ENCODE data around the genes LRRC3C, MSL1 and CDC6.

- RRBS, 2 experiments = 1 to 2% methylated on average over 16 to 18 of the region's 57 CpGs
CAGE:
- cytosol, long polyA minus RNA = start-site peak on the minus strand at chr17:39927583-39927601, 46 reads
- cytosol, long polyA plus RNA = start-site peak on the minus strand at chr17:39927521-39927607, 970 and 1,869 reads in 2 replicates
- long polyA plus RNA = start-site peak on the minus strand at chr17:39927507-39927584, 624 and 816 reads in 2 replicates
- nucleus, long polyA minus RNA = no peak
- nucleus, long polyA plus RNA = start-site peak on the minus strand at chr17:39927543-39927607, 608 and 1,244 reads in 2 replicates
Observed at GRCh38 chr17:39927466-39928444, at the start of gene LRRC3C. Gene LRRC3C (plus strand): TSS chr17:39927732.

DNA sequence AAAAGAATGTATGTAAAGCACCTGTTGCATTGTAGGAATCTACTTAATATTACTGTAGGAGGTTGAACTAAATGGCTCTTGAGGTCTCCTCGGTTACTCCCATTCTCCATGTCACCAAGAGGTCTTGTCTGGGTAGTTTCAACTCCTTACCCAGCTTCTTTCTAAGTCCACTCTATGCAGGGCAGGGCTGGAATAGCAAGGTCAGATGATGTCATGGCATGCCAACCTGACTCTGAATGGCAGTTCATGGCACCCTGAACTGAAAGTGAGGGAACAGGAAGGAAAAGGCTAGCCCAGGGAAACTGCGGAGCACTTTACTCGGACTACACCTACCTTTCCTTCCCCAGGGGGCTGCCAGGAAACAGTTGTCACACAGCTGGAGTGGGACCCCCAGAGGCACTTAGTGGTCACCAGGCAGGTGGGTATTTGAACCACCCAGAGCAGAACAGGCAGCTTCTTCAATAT is 973 bp downstream of the LRRC3C start:
- RRBS, 2 experiments = no CpG with 5 or more reads among the region's 3 CpGs
CAGE:
- cytosol, long polyA minus RNA = no peak
- cytosol, long polyA plus RNA = no peak
- long polyA plus RNA = no peak
- nucleus, long polyA minus RNA = no peak
- nucleus, long polyA plus RNA = no peak

GRCh38 chr17:39943973-39944606 is 16.6 kb downstream of the LRRC3C start:
- RRBS, 2 experiments = 59 to 67% methylated on average over 10 of the region's 22 CpGs
CAGE:
- cytosol, long polyA minus RNA = no peak
- cytosol, long polyA plus RNA = no peak
- long polyA plus RNA = no peak
- nucleus, long polyA minus RNA = no peak
- nucleus, long polyA plus RNA = no peak

DNA sequence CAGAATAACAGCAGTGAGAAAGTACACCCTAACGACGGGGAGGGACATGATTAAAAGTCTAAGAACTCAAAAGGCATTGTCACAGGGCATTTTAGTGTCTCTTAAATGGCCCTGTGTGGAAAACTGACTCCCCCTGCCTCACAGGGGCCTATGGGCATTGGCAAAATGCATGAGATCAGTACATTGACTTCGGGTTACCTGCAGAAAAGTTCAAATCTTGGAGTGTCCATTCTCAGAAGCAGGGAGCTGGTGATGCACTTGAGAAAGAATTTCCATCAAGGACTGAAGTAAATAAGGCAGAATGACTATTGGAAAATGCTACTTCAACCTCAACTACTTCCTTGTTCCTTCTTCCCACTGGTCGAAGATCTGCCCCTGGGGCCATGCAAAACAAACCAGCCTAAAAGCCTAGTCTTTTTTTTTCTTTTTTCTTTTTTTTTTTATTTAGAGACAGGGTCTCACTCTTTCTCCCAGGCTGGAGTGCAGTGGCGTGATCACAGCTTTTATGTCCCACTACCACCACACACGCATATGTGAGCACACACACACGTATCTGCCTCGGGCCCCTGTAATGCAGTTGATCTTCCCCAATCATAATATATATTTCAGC is 13.8 kb upstream of the GSDMA start:
- RRBS, 2 experiments = no CpG with 5 or more reads among the region's 8 CpGs
CAGE:
- cytosol, long polyA minus RNA = no peak
- cytosol, long polyA plus RNA = no peak
- long polyA plus RNA = no peak
- nucleus, long polyA minus RNA = no peak
- nucleus, long polyA plus RNA = no peak

DNA sequence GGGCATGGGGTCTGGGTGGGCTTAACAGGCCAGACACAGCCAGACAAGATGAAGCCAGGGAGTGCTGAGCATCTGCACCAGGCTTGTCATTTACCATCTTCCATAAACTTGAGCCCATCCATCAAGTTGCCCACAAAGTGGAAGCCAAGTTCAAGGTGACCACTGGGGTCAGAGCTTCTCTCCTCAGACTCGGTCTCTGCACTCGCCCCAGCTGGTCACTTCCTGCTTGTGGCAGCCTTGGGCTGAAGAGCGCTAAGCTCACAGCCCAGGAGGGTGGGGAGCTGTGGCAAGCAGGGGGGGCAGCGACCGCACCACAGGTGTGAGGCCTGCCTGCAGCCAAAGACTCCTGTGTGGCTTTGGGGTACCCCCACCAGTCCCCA is 2.9 kb downstream of the CSF3 start:
- RRBS, 2 experiments = no CpG with 5 or more reads among the region's 5 CpGs
CAGE:
- cytosol, long polyA minus RNA = no peak
- cytosol, long polyA plus RNA = no peak
- long polyA plus RNA = no peak
- nucleus, long polyA minus RNA = no peak
- nucleus, long polyA plus RNA = no peak

DNA sequence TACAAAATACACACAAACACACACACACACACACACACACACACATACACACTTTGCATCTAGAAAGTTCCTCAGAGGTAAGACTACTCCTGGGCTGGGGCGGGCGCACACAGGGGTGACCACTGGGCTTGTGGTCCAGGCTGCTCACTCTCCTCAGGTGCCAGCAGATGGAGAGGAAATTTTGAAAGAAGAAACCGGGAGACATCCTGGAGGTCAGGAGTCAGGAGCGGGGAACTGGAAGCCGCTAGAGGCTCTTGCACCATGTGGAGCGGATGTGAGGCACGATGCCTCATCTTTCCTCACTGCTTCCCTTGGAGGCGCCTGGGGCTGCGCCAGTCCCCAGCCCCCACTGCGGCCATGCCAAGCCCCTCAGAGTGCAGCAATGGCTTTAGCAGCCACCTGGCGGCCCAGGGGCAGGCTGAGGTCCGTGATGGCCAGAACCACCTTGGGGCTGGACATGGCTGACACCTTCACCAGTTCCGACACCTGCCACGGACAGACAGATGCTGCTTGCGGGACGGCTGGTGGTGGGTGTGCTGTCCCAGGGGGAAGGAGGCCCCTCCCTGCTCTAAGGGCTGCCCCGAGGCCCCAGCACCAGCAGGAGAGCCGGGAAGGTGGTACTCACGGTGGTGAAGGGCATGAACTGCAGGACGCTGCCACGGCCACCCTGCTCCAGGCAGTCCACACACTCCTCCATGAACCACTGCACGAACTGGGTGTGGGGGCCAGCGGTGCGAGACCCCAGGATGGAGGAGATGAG is 4.1 kb downstream of the CSF3 start:
- RRBS, 2 experiments = no CpG with 5 or more reads among the region's 24 CpGs
CAGE:
- cytosol, long polyA minus RNA = no peak
- cytosol, long polyA plus RNA = no peak
- long polyA plus RNA = no peak
- nucleus, long polyA minus RNA = no peak
- nucleus, long polyA plus RNA = no peak

DNA sequence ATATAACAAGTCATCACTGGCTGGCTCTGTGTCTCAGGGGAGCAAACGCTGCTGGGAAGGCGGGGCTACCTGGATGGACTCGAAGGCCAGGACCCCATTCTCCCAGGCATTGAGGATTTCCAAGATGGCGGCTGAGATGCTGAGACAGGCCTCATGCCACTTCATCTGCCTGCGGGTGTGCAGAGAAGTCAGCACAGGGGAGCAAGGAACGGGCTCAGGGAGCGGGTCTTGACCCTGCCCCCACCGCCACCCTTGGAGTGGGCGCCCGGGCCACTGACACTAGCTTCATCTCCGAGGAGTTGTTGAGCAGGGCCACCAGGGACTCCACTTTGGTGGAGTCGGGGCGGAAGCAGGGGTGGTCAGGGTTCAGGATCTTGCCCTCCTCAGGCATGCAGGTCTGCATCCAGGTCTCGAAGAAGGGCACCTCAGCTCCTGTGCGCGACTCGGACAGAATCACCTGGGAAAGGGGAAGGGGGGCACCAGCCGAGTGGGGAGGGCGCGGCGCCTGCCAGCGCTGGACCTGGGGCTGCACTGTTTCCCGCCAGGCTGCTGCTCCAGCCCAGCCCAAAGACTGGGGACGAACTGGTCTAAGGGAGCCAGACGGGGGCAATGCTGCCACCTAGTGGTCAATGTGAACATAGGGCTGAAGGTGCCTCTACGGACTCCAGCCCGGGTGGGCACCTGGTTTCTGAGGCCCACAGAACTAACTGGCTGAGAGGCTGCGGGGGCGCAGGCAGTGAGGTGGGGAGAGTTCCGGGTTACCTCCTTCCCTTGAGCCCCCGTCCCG is 11.5 kb downstream of the CSF3 start:
- RRBS, 2 experiments = 22 to 26% methylated on average over 4 of the region's 32 CpGs
CAGE:
- cytosol, long polyA minus RNA = no peak
- cytosol, long polyA plus RNA = no peak
- long polyA plus RNA = no peak
- nucleus, long polyA minus RNA = no peak
- nucleus, long polyA plus RNA = no peak

- RRBS, 2 experiments = no CpG with 5 or more reads among the region's 13 CpGs
CAGE:
- cytosol, long polyA minus RNA = no peak
- cytosol, long polyA plus RNA = no peak
- long polyA plus RNA = no peak
- nucleus, long polyA minus RNA = no peak
- nucleus, long polyA plus RNA = no peak
Observed at GRCh38 chr17:40064683-40065764, 2.3 kb downstream of the THRA start.

GRCh38 chr17:40074183-40074847 is 11.6 kb downstream of the THRA start:
- RRBS, 2 experiments = no CpG with 5 or more reads among the region's 13 CpGs
CAGE:
- cytosol, long polyA minus RNA = no peak
- cytosol, long polyA plus RNA = no peak
- long polyA plus RNA = no peak
- nucleus, long polyA minus RNA = no peak
- nucleus, long polyA plus RNA = no peak

GRCh38 chr17:40089002-40090098 is 11.0 kb downstream of the NR1D1 start:
- RRBS, 2 experiments = no CpG with 5 or more reads among the region's 30 CpGs
CAGE:
- cytosol, long polyA minus RNA = no peak
- cytosol, long polyA plus RNA = no peak
- long polyA plus RNA = no peak
- nucleus, long polyA minus RNA = no peak
- nucleus, long polyA plus RNA = no peak

DNA sequence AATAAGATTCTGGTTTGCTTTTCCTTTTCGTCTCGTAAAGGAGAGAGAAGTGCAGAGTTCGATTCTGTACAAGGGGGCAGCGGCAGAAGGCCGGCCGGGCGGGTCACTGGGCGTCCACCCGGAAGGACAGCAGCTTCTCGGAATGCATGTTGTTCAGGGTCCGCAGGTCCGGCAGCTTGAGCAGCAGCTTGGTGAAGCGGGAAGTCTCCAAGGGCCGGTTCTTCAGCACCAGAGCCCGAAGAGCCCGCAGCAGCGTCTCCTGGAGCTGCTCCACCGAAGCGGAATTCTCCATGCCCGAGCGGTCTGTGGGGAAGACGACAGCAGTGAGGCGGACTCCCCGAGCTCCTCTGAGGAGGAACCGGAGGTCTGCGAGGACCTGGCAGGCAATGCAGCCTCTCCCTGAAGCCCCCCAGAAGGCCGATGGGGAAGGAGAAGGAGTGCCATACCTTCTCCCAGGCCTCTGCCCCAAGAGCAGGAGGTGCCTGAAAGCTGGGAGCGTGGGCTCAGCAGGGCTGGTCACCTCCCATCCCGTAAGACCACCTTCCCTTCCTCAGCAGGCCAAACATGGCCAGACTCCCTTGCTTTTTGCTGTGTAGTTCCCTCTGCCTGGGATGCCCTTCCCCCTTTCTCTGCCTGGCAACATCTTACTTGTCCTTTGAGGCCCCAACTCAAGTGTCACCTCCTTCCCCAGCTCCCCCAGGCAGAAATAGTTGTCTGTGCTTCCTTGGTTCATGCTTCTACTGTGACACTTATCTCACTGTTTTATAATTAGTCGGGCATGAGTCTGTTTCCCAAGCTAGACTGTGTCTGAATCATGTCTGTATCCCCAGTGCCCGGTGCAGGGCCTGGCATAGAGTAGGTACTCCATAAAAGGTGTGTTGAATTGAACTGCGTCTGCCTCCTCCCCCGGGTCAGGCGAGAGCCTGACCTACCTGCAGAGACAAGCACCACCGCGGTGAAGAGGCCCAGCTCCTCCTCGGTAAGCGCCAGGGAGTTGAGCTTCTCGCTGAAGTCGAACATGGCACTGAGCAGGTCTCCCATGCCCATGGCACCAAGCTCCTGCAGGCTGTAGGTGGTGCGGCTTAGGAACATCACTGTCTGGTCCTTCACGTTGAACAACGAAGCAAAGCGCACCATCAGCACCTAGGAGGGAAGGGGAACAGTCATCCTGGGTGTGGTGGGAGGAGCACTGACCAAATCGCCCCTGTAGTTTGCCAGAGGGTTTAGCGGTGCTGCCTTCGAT is 7.0 kb downstream of the NR1D1 start:
- RRBS, 2 experiments = 96 to 97% methylated on average over 7 to 9 of the region's 47 CpGs
CAGE:
- cytosol, long polyA minus RNA = no peak
- cytosol, long polyA plus RNA = no peak
- long polyA plus RNA = no peak
- nucleus, long polyA minus RNA = no peak
- nucleus, long polyA plus RNA = no peak

GRCh38 chr17:40102770-40103740 is 2.7 kb upstream of the NR1D1 start:
- RRBS, 2 experiments = no CpG with 5 or more reads among the region's 7 CpGs
CAGE:
- cytosol, long polyA minus RNA = no peak
- cytosol, long polyA plus RNA = no peak
- long polyA plus RNA = no peak
- nucleus, long polyA minus RNA = no peak
- nucleus, long polyA plus RNA = no peak

DNA sequence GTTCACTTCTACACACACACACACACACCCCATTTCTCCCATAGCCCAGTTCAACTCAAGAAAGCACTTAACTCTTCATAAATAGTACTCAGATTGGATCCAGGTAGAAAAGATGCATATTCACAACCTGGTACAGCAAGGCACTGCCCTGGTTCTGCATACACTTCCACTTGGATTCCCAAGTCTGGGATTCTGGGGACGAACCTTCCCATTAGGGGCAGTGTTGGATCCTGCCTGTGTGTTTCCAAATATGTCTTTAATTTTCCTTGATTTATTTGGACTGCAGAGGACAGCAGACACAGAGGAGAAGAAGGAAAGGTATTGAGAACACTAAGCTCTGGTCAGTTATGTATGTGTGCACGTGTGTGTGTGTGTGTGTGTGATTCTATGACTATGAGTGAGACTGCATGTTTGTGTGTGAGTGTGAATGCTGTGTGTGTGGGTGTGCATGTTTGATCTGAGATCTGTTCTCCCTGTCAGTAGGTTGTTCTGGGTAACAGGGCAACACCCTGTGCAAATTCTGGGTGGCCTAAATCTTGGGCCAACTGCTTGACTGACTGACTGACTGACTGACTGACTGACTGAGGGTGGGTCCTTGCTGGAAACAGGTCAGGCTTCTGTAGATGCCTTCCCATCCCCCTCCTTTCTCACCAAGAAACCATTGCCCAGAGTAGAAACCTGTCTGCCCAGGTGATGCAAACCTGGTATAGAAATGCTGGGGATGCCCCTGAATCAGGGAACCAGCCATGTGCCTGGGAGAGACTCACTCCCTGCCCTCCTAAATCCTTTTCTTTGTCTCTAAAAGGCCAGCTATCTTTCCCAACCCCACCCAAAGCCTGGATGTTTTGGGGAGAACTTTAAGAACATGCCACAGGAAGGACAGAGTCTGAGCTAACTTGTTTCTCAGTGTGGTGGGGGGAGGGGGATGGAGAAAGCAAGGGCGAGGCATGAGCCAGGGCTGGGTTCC is 4.2 kb upstream of the NR1D1 start:
- RRBS, 2 experiments = no CpG with 5 or more reads among the region's 3 CpGs
CAGE:
- cytosol, long polyA minus RNA = no peak
- cytosol, long polyA plus RNA = no peak
- long polyA plus RNA = no peak
- nucleus, long polyA minus RNA = no peak
- nucleus, long polyA plus RNA = no peak

GRCh38 chr17:40121766-40122419 is at the start of gene MSL1:
Gene MSL1 (plus strand): TSS chr17:40121971.
- RRBS, 2 experiments = 2% methylated on average over 54 to 60 of the region's 76 CpGs
CAGE:
- cytosol, long polyA minus RNA = no peak
- cytosol, long polyA plus RNA = start-site peak on the minus strand at chr17:40121818-40121845, 10 and 11 reads in 2 replicates
- long polyA plus RNA = start-site peak on the minus strand at chr17:40121824-40121845, 7 and 5 reads in 2 replicates; start-site peak on the plus strand at chr17:40121928-40122445, 102 and 75 reads in 2 replicates
- nucleus, long polyA minus RNA = no peak
- nucleus, long polyA plus RNA = no peak

DNA sequence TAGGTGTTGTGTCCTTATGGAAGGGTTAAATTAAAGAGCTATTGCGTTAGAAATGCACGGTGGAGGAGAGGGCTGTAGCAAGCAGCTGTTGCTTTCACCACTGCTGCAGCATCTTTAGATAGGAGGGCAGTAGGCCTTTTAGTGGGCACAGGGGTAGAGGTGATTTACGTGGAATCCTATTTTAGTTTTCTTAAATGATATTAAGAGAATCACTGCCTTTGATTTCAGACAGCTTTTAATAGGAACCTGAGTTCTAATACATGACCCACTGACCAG is 1.9 kb downstream of the MSL1 start:
- RRBS, 2 experiments = no CpG with 5 or more reads among the region's 3 CpGs
CAGE:
- cytosol, long polyA minus RNA = no peak
- cytosol, long polyA plus RNA = no peak
- long polyA plus RNA = no peak
- nucleus, long polyA minus RNA = no peak
- nucleus, long polyA plus RNA = no peak

DNA sequence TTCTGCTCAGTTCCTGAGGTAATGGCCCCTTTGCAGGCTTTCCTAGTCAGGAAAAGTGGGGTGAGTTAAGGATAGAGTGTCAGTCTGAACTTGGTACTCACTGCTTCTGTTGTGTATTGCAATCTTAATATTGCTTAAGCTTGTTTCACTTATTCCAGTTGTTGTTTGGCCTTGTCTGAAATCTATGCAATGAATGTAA is 3.0 kb downstream of the MSL1 start:
CAGE:
- cytosol, long polyA minus RNA = no peak
- cytosol, long polyA plus RNA = no peak
- long polyA plus RNA = no peak
- nucleus, long polyA minus RNA = no peak
- nucleus, long polyA plus RNA = no peak

DNA sequence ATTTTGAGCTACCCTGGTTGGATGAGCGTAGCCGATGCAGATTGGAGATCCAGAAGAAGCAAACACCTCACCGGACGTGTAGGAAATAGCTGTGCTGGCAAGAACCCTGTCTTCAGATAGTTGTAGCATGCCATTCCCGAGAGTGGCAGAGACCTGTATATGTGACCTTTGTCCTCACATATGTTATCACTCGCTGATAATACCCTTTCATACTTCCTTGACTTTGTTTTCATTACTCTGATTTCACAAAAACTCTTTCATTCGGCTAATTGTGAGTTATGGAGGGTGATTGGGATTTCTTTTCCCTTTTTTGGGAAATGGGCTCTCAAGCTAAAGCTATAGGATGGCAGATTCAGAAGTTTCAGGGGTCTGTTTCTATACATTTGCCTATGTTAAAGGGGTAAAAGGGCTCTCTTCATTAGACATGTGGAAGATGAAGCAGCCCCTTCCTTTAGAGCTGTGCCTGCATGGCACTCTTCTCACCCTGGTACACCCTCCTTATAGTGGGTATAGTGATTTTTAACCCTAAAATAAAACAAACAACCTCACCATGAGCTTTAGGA is 6.0 kb upstream of the CASC3 start:
- RRBS, 2 experiments = no CpG with 5 or more reads among the region's 7 CpGs
CAGE:
- cytosol, long polyA minus RNA = no peak
- cytosol, long polyA plus RNA = no peak
- long polyA plus RNA = no peak
- nucleus, long polyA minus RNA = no peak
- nucleus, long polyA plus RNA = no peak

DNA sequence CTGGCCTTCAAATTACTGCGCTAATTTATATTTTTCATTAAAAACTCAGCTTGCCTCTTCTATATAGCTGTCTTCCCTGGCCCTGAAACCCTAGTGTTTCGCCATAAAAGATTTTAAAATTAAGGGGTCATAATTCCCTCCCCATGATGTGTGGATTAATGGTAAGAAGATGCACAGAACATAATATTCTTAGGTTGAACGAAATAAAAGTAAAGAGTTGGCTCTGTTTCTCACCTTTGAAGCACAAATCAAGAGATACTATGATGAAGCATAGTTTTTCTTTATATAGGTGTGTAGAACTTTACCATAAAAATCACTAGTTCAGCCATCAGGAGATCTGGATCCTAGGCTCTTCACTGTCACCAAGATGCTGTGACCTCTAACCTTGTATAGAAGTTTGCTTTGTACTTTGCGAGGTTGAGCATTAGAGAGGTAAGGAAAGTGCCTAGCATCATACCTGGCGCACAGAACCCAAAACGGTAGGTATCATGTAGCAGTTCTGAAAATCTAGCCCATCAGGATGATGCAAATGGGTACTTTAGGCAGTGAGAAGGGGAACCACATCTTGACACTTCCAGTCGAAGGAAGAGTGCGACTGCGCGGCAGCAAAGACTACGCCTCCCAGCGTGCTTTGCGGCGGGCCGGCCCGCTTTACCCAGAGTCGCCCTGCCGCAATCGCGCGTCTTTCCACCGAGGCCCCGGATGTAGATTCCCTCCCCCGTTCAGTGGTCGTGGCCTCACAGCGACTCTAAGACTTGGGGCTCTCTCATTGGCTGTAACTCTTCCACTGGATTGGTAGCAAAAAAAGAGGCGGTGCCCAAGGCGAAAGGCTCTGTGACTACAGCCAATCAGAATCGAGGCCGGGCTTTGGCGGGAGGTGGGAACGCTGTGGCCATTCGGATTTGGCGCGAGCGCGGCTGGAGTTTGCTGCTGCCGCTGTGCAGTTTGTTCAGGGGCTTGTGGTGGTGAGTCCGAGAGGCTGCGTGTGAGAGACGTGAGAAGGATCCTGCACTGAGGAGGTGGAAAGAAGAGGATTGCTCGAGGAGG is at the start of gene CDC6:
TSS of gene CDC6 (plus strand) at position 895 of the 1,047 bp plus-strand sequence.
- RRBS, 2 experiments = 1 to 2% methylated on average over 9 of the region's 42 CpGs
CAGE:
- cytosol, long polyA minus RNA = start-site peak on the plus strand centred at position 927 of the sequence, 34 bp wide, 154 reads
- cytosol, long polyA plus RNA = no peak
- long polyA plus RNA = no peak
- nucleus, long polyA minus RNA = no peak
- nucleus, long polyA plus RNA = no peak

GRCh38 chr17:40320697-40321733 is 12.0 kb downstream of the RARA start:
- RRBS, 2 experiments = no CpG with 5 or more reads among the region's 21 CpGs
CAGE:
- cytosol, long polyA minus RNA = no peak
- cytosol, long polyA plus RNA = no peak
- long polyA plus RNA = no peak
- nucleus, long polyA minus RNA = no peak
- nucleus, long polyA plus RNA = no peak

DNA sequence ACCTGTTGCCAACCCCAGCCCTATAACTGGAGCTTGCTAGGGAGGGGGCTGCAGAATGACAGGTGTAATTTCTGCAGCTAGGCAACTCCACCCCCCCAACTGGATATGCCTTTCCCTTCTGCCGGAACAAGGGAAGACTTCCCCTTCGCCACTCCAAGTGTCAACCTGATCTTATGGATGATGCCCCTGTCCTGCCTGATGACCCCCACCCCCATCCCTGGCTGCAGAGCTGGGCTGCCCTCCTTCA is 12.7 kb downstream of the RARA start:
- RRBS, 2 experiments = no CpG with 5 or more reads among the region's 2 CpGs
CAGE:
- cytosol, long polyA minus RNA = no peak
- cytosol, long polyA plus RNA = no peak
- long polyA plus RNA = no peak
- nucleus, long polyA minus RNA = no peak
- nucleus, long polyA plus RNA = no peak

Measured in HepG2 (cell line).